BJ (cell line): ENCODE measurements around a stretch of chr12.

- CAGE, long polyA plus RNA, result no peak
- RRBS, result no CpG with 5 or more reads among the region's 17 CpGs
Observed at GRCh38 chr12:1592337-1592965, 1.9 kb downstream of the FBXL14 start.

- CAGE, long polyA plus RNA, result no peak
- RRBS, result no CpG with 5 or more reads among the region's 12 CpGs
Observed at GRCh38 chr12:1592966-1593223, 1.5 kb downstream of the FBXL14 start.

DNA sequence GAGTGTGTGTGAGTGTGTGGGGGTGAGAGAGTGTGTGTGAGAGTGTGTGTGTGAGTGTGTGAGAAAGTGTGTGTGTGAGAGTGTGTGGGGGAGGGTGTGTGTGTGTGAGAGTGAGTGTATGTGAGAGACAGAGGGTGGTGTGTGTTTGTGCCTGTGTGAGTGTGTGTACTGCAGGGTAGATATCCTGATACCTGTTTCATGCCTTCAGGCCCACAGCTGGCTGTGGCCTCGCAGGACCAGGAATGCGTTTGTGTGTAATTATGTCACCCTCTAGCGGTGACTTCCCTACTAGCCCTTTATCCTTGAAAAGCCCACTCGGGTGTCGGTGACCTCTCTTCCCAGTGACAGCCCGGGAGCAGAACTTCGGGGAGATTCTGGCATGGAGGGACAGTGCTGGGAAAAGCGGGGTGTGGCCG lies 10.8 kb upstream of the FBXL14 start:
- CAGE, long polyA plus RNA, result no peak
- RRBS, result 2% methylated on average over 4 of the region's 9 CpGs

GRCh38 chr12:1608604-1609150 lies 14.3 kb upstream of the FBXL14 start:
- CAGE, long polyA plus RNA, result no peak
- RRBS, result no CpG with 5 or more reads among the region's 5 CpGs

- CAGE, long polyA plus RNA, result no peak
- RRBS, result no CpG with 5 or more reads among the region's 9 CpGs
Observed at GRCh38 chr12:1629279-1629541, 179 bp downstream of the WNT5B start.

DNA sequence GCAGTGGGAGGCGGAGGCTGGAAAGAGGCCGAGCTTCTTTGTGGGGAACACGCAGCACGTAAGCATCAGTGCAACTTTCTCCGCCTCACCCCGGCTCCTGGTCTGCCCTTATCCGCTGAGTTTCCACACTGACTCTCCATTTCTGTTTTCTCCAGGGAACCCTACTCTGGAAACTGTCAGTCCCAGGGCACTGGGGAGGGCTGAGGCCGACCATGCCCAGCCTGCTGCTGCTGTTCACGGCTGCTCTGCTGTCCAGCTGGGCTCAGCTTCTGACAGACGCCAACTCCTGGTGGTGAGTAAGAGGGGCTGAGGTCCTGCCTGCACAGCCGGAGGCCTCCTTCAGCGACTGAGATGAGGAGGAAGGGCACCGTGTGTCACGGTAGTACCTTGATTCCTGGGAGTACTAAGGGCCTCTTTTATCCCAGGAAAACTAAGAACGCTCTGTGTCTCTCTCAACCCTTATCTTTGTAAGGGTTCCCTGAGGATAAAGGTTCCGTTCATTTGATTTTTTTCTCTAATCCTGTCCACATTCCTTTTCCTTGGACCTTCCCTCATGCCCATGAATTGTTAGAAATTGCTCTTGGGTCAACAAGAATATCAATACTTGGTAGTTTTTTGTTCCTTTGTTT lies 2.2 kb downstream of the WNT5B start:
- CAGE, long polyA plus RNA, result no peak
- RRBS, result no CpG with 5 or more reads among the region's 16 CpGs

- CAGE, long polyA plus RNA, result no peak
- RRBS, result 1% methylated on average over 9 of the region's 87 CpGs
Observed at GRCh38 chr12:1661341-1662440, 29.2 kb upstream of the ADIPOR2 start.

- CAGE, long polyA plus RNA, result no peak
- RRBS, result no CpG with 5 or more reads among the region's 15 CpGs
Observed at GRCh38 chr12:1669992-1670854, 20.6 kb upstream of the ADIPOR2 start.

- CAGE, long polyA plus RNA, result no peak
- RRBS, result no CpG with 5 or more reads among the region's 13 CpGs
Observed at GRCh38 chr12:1695212-1695980, 4.5 kb downstream of the ADIPOR2 start.

GRCh38 chr12:1760631-1761290 lies 59.6 kb upstream of the LRTM2 start:
- CAGE, long polyA plus RNA, result no peak
- RRBS, result no CpG with 5 or more reads among the region's 1 CpG

GRCh38 chr12:1935446-1936098 lies 17.1 kb upstream of the CACNA2D4 start:
- CAGE, long polyA plus RNA, result no peak
- RRBS, result no CpG with 5 or more reads among the region's 20 CpGs

GRCh38 chr12:2055102-2055488 lies 2.3 kb downstream of the CACNA1C start:
- CAGE, long polyA plus RNA, result no peak
- RRBS, result no CpG with 5 or more reads among the region's 1 CpG

DNA sequence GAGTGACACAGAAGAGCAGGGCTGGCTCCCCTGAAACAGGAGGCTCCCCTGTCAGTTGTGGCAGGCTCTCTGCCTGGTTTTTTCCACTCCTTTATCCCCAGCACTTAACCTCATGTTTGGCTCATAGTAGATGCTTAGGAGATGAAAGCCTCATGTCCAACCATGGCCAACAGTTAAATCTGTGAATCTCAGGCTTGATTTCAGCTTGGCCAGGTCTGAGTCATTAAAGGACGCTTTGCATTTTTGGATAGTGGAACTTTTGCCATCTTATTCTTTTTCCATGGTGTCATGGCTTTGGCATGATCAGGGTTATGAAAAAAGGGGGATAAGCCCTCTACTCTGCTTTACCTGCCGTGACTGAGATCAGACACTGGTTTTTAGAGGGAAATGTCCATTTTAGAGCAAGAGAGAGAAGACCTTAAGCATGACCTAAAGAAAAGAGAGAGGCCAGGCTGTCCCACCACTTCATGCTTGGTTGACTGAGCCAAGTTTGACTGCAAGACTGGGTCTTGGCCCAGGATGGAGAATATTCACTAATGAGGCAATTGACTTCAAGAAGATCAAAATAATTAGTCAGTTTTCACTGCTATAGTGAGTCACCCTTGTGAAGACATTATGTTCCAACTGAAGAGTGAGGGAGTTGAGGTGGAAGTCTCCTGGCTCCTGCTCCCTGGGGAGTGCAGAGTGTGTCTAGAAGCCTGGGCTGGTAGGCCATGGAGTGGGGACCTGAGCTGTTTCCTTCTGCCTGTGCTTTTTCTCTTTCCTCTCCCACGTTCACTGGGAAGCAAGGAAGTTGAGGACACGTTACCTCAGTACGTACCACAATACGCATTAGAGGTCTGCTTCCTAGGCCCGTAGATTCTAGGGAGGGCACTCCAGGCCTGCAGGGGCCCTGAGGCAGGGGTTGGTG lies 117.4 kb downstream of the CACNA1C start:
- CAGE, long polyA plus RNA, result no peak
- RRBS, result no CpG with 5 or more reads among the region's 7 CpGs

DNA sequence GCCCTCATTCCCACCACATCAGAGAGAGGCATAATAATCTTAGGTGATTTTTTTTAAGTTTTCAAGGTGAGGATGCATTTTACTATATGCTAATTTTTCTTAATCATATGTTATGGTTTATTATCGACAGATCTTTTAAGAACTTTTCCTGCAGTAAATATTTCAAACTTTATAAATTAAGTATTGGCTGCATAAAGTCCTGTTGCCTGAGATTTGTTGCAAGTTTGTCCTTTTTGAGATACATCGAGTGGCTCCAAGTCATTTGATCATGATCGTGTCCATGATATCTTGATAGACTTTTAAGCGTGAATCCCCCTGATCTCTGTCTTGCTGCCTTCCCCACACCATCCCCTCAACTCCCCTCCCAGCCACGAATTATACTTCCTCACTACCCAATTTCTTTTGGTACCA lies 146.0 kb downstream of the CACNA1C start:
- CAGE, long polyA plus RNA, result no peak
- RRBS, result no CpG with 5 or more reads among the region's 5 CpGs

GRCh38 chr12:2205981-2206557 lies 153.3 kb downstream of the CACNA1C start:
- CAGE, long polyA plus RNA, result no peak
- RRBS, result no CpG with 5 or more reads among the region's 8 CpGs

- CAGE, long polyA plus RNA, result no peak
- RRBS, result no CpG with 5 or more reads among the region's 12 CpGs
Observed at GRCh38 chr12:2248744-2249524, 196.1 kb downstream of the CACNA1C start.

- CAGE, long polyA plus RNA, result no peak
- RRBS, result 7% methylated on average over 4 of the region's 25 CpGs
Observed at GRCh38 chr12:2294490-2295426, 242.0 kb downstream of the CACNA1C start.

GRCh38 chr12:2450706-2451155 lies 344.0 kb upstream of the FKBP4 start:
- CAGE, long polyA plus RNA, result no peak
- RRBS, result no CpG with 5 or more reads among the region's 11 CpGs

DNA sequence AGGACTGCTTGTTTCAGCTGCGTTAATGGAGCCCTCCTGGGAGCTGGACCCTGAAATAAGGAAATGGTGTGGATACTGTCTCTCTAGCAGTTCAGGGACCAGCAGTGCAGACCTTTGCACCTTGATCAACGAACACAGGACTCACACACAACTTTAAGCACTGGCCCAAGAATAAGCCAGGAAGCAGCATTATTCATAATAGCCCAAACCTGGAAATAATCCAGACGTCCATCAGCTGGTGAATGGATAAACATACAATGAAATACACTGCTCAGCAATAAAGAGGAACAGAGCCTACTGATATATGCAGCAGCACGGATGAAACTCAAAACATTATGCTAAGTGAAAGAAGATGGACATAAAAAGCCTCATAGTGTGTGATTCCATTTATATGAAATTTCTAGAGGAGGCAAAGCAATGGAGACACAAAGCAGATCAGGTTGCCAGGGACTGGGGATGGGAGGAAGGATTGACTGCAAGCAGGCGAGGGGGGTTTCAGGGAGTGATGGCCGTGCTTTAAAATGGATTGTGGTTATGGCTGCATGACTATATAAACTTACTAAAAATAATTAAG lies 303.9 kb upstream of the FKBP4 start:
- CAGE, long polyA plus RNA, result no peak
- RRBS, result no CpG with 5 or more reads among the region's 6 CpGs

GRCh38 chr12:2496785-2497035 lies 298.1 kb upstream of the FKBP4 start:
- CAGE, long polyA plus RNA, result no peak
- RRBS, result no CpG with 5 or more reads among the region's 4 CpGs